ENCODE data around the genes HMOX1 and APOL1.

DNA sequence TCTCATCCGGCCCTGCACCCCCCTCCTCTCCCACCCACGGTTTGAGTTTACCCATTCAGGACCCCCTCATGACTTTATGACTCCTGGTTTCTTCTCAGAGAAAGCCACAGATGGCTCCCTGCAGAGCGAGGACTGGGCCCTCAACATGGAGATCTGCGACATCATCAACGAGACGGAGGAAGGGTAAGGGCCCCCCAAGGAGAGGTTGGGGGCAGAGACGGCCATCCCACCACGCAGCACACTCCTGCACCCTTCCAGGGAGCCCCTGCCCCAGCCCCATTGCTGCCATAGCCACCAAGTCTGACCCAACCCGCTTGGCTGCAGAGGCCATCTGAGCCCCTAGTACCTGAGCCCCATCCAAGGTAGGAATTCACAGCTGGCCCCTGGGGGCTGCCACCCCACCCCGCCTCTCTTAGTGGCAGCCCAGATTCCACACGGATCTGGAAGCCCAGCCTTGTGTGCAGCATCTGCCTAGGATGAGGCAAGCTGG is 18.1 kb downstream of the TOM1 start:
- RRBS = no CpG with 5 or more reads among the region's 11 CpGs

GRCh38 chr22:35341121-35341502 is 39.8 kb upstream of the HMOX1 start:
- RRBS = no CpG with 5 or more reads among the region's 8 CpGs

- RRBS = no CpG with 5 or more reads among the region's 14 CpGs
These were observed 29.3 kb upstream of the HMOX1 start for GRCh38 chr22:35351540-35352068.

- RRBS = under 1% methylated on average over 30 of the region's 51 CpGs
These were observed at the start of gene HMOX1 for GRCh38 chr22:35380656-35381773. HMOX1 (plus strand) TSS chr22:35381096.

DNA sequence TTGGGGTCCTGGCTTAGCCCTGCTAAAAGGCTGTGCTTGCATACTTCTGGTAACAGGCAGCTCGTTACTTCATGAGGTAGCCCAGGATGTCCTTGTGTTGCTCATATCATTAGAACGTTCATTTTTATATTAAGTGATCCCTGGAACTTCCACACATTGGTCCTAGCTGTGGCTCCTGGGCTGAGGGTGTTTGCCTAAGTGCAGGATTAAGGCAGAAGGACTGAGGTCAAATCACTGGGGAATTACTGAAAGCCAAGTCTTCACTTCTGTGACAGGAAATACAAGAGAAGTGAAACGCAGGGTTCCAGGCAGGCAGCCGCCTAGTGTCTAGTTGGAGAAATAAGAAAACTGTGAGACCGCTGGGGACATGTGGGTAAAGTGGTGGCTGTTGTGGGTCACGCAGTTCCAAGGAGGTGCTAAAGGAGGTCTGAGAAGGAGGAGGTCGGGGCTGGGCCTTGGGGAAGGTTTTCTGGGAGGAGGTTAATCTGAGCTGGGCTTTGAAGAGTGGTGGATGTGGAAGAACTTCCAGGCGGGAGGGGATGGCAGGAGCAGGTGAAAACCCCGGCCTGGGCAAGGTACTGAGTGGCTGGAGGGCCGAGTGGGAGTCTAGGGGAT is 11.1 kb downstream of the MCM5 start:
- RRBS = no CpG with 5 or more reads among the region's 10 CpGs

GRCh38 chr22:35582336-35582668 is 34.8 kb downstream of the MB start:
- RRBS = no CpG with 5 or more reads among the region's 6 CpGs

DNA sequence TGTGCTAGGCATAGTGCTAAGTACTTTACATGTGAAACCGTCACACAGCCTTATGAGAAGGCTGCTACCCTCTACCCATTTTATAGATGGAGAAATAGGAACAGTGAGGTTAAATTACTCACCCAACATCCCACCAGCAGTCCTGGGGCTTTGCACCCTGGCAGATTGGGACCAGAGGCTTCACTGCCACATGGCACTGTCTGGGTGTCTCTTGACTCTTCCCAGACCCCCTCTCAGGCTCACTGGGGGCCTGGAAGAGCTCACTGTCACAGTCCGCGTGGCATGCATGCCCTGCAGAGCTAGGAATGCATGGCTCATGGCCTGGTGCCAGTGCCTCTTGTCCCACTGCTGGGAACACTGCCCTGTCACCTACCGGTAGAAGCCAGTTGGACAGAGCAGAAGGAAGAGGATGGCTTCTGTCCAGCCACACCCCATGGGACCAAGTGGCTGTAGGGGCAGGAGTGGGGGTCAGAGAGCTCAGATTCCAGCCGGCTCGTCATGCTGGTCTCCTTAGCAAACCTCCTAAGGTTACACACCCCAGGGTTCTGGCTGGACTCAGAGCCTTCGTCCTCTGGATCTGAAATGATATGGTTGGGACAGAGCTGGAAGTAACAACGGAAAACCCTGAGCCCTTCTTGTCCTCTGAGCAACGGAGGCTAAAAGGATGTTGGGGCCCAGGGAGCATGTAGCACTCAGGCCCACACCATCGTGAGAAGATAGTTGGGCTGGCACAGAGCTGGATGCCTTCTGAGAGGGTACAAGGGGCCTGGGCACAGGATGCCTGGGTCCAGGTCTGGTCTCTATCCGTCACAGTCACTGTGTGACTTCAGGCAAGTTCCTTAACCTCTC is 29.6 kb downstream of the MB start:
- RRBS = 67% methylated on average over 1 of the region's 11 CpGs

- RRBS = no CpG with 5 or more reads among the region's 7 CpGs
These were observed 5.3 kb downstream of the MB start for GRCh38 chr22:35611559-35612464.

DNA sequence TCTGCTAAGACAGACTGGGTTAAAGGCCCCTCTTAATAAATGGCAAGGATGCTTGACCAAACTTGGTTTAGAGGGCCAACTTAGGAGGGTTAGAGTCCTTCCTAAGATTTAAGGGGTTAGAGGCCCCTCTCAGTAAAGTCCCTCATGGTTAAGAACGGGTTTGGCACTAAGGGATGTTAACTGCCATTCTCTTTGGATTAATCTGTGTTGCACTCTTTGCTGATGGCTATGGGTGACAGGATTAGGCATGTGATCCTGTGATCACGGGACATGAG is 21.2 kb downstream of the APOL6 start:
- RRBS = no CpG with 5 or more reads among the region's 2 CpGs

GRCh38 chr22:35713367-35713701 is 4.3 kb upstream of the APOL5 start:
- RRBS = no CpG with 5 or more reads among the region's 10 CpGs

DNA sequence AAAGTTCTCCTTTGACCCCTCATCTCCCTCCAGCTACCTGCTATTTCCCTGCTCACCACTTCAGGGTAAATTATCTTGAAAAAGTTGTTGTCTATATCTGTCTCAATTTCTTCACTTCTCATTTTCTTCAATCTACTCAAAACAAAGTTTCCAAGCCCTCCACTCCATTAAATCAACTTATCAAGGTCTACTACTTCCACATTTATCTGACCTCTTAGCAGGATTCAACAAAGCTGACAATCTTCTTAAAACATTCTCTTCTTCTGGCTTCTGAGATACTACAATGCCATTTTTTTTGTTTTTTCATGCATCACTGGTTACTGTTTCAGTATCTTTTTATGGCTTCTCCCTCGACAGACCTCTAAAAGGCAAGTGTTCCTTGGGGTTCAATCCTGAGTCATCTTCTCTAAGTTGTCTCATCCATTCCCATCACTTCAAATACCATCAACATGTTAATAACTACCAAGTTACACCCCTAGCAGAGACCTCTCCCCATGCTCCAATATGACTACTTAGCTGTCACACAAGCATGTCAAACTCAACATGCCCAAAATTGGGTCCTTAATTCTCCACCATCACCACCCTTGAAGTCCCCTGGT is 125.5 kb downstream of the RBFOX2 start:
- RRBS = no CpG with 5 or more reads among the region's 1 CpG

- RRBS = no CpG with 5 or more reads among the region's 5 CpGs
These were observed 124.5 kb downstream of the RBFOX2 start for GRCh38 chr22:35903848-35904780.

- RRBS = no CpG with 5 or more reads among the region's 6 CpGs
These were observed 113.1 kb downstream of the RBFOX2 start for GRCh38 chr22:35915272-35916140.

GRCh38 chr22:36010022-36010648 is 18.5 kb downstream of the RBFOX2 start:
- RRBS = no CpG with 5 or more reads among the region's 13 CpGs

DNA sequence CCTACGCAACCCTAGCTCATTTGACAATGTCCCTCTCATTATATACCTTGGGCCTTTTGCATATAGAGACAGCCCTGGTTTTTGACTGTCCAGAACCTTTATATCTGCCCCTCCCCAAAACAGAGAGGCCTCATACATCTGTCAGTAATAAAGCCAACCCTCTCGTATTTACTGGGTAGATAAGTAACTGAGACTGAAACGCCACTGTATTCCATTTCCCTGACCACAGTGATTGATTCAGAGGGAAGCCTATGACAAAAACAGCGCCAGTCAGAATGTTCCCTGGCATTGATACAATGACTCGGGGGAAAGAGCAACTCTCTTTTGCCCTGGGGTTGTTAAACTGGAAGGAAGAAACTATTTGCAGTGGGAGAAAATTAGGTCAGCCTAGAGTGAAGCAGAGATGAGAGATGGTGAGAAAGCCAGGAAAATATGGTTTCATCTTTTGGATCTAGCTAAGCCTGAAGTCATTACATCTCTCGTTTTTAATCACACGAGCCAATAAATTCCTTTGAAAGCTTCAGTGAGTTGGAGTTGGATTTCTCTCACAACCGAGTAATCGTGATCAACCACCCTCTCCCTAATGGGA is 48.6 kb upstream of the RBFOX2 start:
- RRBS = no CpG with 5 or more reads among the region's 9 CpGs

DNA sequence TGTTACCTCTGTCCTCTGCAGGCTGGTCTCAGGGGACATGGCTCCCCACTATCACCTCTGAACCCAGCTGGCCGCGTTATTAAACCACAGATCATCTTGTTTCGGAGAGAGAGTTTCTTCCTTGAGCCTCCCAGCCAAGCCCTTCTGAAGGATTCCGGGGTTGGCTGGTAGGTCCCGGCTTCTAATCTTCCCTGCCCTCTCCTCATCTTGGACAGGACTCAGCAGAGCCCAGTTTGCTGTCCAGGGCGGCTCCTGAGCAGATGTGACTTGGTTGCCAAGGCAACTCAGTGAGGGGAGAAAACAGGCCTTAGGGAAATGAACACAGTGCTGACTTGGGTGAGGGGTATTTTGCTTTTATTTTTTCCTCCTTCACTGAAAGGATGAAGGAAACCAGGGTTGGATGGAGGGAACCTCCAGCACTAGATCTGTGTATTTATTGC is 13.2 kb downstream of the APOL3 start:
- RRBS = no CpG with 5 or more reads among the region's 6 CpGs

DNA sequence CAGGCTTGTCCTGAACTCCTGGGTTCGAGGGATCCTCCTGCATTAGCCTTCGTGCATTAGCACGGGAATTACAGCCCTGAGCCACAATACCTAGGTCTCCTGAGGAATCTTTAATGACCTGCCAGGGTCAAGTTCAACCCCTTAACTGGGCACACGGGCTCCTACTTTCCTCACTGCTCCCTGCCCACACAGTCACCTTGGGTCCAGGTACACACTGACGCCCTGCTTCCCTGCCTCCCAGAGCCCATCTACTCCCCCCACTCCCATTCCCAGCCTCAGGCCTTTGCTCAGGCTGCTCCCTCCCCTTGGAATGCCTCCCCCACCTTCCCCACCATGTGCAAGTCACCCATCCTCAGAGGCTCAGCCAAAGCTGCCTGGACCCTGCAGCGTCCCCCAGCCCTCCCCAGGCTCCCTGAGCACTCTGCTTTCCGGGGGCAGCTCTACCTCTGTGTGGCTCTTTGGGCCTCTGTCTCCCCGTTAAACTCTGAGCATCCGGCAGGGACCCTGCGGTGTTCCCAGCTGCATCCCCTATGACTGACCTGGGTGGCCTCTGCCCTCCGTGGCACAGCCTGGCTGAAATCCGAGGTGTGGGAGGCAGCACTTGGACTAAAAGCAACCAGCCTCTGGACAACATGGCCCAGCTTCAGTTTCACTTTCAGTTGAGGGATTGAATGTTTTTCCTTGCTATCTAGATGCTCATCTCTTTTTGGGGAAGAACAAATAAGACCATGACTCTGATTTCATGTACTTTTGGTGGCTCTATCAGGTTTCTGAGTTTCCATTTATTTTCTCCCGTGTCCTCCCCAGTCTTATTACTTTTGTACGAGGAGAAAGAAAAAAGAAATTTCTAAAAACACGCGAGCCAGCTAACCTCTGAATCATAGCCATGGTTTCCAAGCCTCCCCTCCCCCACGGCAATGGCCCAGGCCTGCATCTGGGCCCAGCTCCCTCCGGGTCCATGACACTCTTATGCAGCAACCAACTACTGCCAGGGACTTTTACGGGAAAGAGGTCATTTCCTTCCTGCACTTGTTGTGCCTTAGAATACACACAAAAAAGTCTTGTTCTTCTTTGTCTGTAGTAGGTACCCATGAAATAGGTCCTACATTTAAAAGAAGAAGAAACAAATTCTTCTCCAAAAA is 3.9 kb downstream of the APOL3 start:
- RRBS = 3% methylated on average over 3 of the region's 19 CpGs

GRCh38 chr22:36196863-36197452 is 4.7 kb downstream of the APOL4 start:
- RRBS = no CpG with 5 or more reads among the region's 7 CpGs

DNA sequence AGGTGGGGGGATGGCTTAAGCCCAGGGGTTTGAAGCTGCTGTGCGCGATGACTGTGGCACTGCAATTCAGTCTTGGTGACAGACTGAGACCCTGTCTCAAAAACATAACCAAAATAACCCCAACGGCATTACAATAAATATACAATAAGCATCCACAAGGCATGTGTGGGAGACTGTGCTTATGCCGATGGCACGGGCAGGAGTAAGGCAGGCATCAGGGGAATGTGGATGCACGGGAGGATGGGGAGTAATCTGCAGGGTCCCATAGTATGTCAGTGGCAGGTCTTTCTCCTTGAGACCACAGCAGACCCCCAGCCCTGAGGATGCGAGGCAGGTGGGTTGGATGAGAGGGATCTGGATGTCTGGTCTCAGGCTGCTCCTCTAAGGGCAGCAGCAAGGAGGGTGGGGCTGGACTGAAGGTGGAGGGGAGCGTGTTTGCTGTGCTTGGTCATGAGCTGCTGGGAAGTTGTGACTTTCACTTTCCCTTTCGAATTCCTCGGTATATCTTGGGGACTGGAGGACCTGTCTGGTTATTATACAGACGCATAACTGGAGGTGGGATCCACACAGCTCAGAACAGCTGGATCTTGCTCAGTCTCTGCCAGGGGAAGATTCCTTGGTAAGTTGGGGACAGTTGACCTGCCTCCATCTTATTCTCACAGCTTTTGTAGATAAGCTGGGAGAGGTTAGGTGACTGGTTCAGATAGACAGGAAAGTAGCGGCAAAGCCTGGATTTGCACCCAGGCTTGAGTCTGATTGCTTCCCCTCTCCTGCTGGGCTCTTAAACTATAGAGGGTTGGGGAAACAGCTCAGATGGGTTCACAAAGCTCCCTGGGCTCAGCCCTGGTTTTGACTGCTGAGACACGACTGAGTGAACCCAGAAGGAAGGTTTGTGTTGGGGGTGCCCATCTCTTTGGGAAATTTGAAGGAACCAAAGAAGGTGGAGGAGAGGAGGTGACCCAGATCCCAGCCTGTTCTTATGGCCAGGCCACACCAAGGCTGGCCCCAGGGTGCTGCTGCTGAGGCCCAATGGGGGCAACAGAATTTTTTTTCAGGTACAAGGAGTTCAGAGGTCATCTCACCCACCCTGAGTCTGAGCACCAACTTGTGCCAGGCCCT is at the start of gene APOL1:
APOL1 (plus strand) TSS at position 533 of the 1,119 bp plus-strand sequence.
- RRBS = no CpG with 5 or more reads among the region's 13 CpGs